Thoracic aorta endothelial cell (primary cell): ENCODE data around the gene BRIP1.

GRCh38 chr17:60525273-60525588 lies 811 bp downstream of the APPBP2 start:
- CAGE, long polyA plus RNA, result no peak

GRCh38 chr17:60743711-60744315 lies 66.2 kb downstream of the BCAS3 start:
- CAGE, long polyA plus RNA, result no peak

GRCh38 chr17:61149666-61150515 lies 249.8 kb upstream of the TBX2 start:
- CAGE, long polyA plus RNA, result no peak

DNA sequence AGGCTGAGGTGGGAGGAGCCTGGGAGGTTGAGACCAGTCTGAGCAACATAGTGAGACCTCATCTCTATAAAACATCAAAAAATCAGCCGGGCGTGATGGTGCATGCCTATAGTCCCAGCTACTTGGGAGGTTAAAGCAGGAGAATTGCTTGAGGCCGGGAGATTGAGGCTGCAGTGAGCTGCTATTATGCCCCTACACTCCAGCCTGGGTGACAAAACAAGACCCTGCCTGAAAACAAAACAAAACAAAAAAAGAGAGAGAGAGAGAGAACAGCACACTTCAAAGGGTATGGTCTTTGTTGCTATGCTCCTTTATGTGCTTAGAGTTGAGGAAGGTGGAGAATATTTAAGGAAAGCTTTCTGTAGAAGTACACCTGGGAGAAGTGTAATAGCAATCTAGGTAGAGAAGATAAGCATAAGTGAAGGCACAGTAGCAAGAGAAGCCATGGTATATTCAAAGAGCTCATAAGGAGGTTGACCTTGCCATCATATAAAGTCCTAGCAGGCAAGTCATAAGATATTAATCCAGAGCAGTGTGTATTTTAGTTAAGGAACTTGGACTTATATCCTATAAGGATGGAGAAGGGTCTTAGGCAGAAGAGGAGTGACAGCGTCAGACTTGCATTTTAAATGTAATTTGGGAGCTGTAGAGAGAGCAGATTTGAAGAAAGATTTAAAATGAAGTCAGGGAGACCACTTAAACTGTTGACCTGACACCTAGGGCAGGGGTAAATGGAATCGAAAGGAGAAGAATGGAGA lies 210.6 kb upstream of the TBX2 start:
- CAGE, long polyA plus RNA, result no peak

DNA sequence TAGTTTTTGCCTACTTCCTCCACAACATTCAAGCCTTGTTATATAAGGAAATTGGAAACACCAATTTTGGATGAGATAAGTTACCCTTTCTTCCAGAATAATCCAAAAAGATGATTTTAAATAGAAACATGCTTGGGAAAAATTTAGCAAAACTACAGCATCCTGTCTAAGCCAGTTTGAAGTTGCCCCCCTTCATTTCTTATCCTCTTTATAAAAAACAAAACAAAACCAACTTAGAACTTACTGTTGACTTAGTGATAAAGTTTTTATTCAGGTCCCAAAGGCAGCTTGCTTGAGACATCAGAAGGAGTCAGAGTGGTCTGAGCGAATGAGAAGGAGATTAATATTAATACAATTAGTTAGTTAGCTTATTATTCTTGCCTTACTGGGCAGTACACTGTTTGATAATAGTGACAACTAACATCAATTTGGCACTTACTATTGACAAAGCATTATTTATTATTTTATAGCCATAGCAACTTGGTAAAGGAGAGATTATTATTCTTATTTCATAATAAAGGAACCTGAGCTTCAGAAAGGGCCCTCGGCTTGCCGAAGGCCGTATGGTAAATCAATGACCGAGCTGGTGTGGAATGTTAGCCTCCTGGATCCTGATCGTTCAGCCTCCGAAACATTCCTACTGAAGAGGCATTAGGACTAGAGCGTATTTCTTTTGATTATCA lies 199.6 kb upstream of the TBX2 start:
- CAGE, long polyA plus RNA, result no peak

GRCh38 chr17:61203707-61204550 lies 195.7 kb upstream of the TBX2 start:
- CAGE, long polyA plus RNA, result no peak

DNA sequence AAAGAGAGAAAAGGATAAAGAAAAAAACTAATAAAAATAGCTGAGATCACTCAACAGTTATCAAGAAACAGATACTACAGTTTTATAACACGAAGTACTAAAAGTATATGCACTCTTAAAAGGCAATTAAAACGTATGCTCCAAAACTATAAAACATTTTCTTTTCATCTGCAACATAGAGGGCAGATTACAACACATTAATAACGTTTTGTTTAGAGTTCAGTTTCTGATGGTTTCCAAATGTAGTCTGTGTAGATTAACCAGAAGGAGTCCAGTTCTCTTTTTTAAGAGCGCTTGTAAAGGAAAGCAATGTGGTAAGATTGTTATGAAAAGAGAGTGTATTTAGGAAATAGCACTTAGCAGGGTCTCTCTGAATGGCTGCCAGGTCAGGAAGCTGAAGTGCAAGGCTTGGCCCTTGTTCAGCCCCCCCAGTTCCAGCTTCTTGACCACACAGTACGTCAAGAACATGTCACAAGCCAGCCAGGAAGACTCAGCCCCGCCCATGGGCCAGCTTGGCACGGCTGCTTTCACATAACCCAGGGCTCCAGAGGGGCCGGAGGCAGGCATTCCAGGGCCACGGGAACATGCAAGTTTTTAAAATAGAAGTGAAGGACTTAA lies 147.6 kb upstream of the TBX2 start:
- CAGE, long polyA plus RNA, result no peak

DNA sequence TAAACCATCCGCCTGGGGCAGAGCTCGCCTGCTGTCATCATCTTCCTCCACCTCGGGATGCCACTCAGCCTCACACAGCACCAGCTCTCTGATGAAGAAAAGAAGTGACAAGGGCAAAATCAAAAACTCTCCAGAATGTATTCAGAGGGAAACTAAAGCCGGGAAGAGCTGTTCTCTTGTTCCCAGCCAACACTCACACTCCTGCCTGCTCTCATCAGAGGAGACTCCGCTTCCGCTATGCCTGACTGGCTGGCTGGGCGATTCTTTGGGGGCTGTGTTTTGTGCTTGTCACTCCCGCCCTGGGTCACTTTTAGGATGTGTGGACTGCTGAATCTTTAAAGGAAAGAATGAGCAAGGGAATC lies 54.6 kb upstream of the TBX2 start:
- CAGE, long polyA plus RNA, result no peak

- CAGE, long polyA plus RNA, result no peak
Measured at GRCh38 chr17:61383416-61383914, 16.2 kb upstream of the TBX2 start.

- CAGE, long polyA plus RNA, result no peak
Measured at GRCh38 chr17:61410083-61410862, 10.6 kb downstream of the TBX2 start.

- CAGE, long polyA plus RNA, result no peak
Measured at GRCh38 chr17:61457337-61457964, 5.2 kb downstream of the TBX4 start.

DNA sequence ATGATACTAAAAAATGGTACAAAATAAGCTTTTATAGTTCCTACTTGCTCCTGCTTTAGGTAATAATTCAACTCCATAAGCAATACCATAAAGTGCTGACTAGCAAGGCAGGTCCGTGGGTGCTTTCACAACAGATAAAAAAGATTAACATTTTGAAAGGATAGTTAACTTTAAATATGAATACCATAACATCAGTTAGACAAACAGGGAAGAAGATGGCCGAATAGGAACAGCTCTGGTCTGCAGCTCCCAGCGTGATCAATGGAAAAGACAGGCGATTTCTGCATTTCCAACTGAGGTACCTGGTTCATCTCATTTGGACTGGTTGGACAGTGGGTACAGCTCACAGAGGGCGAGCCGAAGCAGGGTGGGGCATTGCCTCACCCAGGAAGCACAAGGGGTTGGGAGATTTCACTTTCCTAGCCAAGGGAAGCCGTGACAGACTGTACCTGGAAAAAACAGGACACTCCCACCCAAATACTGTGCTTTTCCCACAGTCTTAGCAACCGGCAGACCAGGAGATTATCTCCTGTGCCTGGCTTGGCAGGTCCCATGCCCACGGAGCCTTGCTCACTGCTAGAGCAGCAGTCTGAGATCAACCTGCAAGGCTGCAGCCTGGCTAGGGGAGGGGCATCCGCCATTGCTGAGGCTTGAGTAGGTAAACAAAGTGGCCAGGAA lies 82.0 kb upstream of the NACA2 start:
- CAGE, long polyA plus RNA, result no peak

- CAGE, long polyA plus RNA, result no peak
Measured at GRCh38 chr17:61862907-61863602, at the start of gene BRIP1. TSS of gene BRIP1 (minus strand) at chr17:61863528.

- CAGE, long polyA plus RNA, result no peak
Measured at GRCh38 chr17:61904233-61904688, 23.5 kb downstream of the INTS2 start.

DNA sequence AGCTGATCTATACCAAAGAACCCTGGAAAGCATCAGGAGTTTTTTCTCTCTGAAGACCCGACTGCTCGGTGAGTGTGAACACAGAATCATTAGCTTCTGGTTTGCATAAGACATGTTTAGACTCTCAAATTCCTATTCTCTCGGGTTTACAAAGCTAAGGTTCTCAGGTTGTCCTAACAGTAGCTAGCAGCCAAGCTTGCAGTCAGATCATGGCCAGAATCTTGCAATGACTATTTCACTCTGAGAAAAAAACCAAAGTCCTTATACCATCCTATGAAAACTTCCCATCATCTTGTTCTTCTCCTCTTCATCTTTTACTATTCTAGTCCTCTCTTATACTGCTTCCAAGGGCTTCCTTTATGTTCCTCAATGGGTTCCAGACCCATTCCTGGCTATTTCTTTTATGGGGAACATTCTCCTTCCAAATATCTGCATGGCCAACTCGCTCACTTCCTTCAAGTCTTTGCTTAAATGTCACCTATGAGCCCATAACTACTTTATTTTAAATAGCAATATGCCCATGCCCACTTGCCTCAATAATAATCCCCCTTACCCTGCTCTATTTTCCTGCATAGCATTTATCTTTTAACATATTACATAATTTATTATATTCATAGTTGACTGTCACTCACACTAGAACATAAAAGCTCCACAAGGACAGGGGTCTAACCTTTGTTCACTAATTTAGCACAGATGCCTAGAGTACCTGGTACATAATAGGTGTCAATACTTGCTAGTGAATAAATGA lies 68.6 kb upstream of the INTS2 start:
- CAGE, long polyA plus RNA, result no peak

DNA sequence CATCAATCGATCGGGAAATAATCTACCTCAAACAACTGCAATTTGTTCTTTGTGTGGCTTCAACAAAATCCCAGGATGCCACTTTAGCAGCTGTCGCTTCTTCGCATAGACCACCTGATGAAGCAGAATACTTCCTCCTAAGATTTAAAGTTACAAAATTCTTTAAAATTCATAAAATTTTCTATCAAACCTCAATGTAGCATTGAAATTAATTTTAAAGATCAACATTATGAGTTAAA lies 35.6 kb downstream of the MED13 start:
- CAGE, long polyA plus RNA, result no peak

DNA sequence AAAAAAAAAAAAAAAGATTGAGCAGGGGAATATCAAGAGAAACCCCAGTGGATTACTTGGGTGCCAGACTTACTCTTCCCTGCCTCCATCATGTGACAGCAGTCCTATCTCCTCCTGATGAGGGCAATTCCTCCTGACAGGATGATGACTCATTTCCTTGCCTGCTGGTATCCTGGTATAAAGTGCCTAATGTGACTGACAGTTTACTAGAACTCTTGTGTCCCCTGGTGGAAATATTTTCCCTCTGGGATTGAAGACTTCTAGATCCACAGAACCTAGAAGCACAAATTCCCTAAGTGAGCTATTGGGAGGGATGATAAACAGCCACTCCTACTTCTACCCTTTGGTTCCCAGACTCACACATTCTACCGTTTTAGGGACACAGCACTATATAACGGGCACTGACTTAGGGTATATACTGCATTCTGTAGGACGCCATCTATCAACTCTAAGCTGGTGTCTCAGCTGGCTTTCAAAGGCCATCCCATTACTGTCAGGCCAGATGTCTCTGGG lies 114.5 kb upstream of the MED13 start:
- CAGE, long polyA plus RNA, result no peak

DNA sequence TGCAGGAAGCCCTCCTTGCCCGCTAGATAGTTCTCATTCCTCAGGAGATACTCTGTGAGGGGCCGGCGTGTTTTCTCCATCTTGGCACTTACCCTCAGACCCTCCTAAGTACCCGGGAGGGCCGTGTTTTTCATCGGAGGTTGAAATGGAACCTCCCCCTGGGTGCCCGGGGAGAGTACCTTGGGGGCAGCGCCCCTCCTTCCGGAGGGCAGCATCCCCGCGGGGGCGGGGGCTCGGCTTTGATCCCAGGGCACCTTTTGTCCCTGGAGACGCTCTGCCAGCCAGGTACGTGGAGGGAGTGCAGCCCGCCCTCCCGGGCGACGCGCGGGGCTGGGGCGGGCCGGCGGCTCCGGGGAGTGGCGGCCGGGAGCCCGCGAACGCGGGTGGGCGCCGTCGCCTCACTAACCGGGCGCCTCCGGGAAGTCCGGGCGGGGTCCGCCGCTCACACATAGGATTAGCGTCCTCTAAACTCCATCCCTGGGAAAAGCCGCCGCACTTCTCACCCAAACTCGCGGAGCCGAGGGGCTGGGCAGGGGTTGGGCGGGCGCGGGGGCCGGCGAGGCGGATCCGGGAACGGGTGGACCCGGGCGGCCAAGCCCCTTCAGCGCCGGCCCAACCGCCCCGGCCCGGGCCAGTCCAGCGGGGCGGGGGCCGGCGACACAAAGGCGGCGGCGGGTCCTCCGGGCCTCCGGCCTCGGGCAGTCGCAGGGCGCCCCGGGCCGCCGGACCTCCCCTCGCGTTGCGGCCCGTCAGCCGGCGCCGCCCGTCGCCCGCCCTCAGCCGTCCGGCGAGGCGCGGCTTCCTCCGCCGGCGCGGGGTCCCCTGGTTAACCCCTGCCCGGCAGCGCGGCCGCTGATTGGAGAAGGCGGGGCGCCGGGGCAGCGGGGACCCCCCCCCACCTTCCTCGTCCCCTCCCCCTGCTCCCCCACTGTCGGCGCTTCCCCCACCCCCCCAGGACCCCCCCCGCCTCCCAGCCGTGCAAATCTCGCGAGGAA lies 531 bp upstream of the TLK2 start:
- CAGE, long polyA plus RNA, result no peak

GRCh38 chr17:62480940-62481434 lies 2.4 kb downstream of the TLK2 start:
- CAGE, long polyA plus RNA, result no peak

GRCh38 chr17:62778907-62779378 lies 29.2 kb downstream of the MARCHF10 start:
- CAGE, long polyA plus RNA, result no peak